ENCODE data around the gene ZNF408.

DNA sequence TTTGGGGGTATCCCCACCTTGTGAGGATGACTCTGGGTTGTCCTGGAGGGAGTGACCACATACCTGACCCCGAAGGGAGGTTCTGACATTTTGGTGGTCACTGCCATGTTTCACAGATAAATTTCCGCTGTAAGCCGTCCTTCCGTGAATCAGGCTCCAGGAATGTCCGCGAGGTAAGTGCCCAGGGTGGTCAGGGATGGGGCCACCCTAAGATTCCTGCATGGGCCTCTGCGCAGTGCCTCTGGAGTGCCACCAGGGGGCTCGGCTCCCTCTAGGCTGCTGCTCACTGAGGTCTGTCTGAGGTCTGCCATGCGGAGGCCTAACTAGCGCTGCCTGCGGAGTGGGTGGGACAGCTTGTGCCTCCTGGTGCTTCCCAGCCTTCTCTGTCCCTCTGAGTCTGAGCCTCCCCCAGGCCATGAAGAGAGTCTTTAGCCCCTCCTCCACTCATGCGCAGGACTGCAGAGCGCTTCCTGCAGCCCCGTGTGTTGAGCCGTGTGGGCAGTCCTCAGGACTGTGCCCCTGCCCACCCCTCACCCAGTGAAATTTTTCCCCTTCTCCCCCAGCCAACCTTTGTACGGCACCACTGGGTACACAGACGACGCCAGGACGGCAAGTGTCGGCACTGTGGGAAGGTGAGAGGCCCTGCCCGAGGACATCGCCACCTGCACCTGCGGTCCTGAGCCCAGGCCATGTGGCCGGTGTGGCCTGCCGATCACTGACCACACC, 11.9 kb upstream of the MDK start:
- PRO-cap = no peak

DNA sequence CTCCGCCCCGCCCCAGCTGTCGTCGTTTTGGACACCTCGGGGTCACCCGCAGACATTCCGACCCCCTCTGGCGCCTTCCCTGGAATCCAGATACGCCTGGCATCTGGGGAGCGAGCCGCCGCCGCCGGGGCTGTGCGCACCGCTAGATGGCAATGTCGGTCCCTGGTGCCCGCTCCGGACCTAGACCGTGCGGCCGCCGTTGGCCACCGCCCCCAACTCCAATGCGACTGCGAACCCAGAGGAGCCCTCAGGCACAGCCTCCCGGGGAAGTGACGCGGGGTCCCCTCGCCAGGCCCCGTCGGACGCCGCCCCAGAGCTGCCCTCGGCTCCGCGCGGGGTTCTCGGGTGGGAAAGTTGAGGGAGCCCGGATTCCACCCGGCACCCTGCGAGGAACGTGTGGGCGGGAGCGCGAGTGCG, 2.1 kb downstream of the CHRM4 start:
- PRO-cap = no peak

DNA sequence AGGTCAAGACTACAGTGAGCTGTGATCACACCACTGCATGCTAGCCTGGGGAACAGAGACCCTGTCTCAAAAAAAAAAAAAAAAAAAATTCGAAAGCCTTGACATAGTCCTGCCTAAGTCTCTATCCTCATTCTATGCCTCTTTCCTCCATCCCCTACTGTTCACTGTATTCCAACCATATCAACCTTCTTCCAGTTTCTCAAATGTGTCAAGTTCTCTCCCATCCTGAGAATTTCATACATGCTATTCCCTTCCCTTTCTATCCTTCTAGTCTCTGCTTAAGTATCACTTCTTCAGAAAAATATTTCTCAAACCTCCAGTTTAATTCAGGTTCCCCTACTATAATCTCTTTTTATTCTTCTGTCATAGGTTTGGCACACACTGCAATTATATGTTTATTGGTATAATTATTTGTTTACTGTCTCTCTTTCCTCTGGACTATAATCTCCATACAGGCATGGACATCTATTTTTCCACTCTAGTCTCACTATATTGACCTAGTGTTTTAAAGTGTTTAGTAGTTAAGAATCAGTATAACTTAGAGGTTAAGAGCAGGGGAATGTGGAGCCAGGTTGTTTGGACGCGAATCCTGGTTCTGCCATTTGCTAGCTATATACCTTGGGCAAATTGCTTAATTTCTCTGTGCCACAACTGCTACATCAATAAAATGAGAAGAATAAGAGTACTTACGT, 11.6 kb downstream of the AMBRA1 start:
- PRO-cap = no peak

GRCh38 chr11:46599440-46599802, 5.6 kb upstream of the AMBRA1 start:
- PRO-cap = no peak

DNA sequence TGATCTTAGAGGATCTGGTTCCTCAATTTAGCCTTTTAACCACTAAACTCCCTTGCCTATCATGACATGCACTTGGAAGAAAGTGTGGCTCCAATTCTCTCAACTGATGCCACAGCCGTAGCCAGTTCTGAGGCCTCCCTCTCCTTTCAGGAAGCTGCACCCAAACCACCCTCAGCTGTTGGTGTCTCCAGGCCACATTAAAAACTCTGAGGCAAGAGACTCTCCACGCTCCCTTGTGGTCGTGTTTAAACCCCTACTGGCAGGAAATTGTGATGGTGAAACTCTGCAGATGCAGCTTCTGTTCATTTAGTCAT, 29.5 kb downstream of the ARHGAP1 start:
- PRO-cap = no peak

DNA sequence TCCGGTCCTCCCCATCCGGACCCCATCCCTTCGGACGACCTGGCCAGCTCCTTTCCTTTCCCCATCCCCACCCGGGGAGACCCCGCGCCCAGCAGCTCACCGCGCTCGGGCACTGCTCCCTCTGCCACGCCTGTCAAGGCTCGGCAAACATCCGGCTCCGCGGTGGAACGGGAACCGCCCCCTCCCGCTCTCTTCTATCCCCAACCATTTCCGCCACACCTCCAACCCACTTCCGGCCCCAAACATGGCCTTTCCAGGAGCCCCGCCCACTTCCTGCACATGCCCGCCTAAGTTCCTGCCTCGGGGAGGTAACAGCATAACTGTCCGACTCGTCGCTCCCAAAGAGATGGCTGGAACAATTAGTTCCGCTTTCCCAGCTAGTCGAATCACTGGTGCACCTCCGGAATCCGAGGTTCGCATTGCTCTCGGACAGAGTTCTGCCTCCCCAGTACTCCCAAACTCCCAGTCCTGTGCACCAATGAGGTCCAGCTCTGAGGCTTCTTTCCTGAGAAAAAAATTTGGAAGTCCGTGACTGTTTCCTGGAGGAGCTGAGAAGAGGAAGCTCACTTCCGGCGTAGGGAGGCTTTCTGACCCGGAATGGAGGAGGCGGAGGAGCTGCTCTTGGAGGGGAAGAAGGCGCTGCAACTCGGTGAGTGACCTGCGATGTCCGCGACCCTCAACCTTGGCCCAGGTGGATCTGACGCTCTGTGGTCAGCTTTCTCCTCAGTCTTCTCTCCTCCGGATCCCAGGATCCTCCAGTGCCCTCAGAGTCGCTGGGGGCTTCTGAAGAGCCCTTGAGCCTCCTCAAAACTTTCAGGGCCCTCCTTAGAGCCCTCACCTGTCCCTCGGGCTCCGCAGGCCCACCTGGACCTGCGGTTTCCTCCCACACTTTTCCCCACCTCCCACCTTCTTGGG, at the start of gene ZNF408:
ZNF408 (plus strand) TSS at position 581 of the 915 bp plus-strand sequence.
- PRO-cap = bidirectional peak, plus-strand start at position 368 of the sequence, minus-strand start at position 123 of the sequence; unidirectional peak, plus-strand start at position 598 of the sequence

- PRO-cap = no peak
Observed at GRCh38 chr11:46826094-46827054, 19.7 kb downstream of the CKAP5 start.

GRCh38 chr11:47118867-47119367, 57.8 kb downstream of the ARFGAP2 start:
- PRO-cap = no peak

- PRO-cap = no peak
Observed at GRCh38 chr11:47154662-47155129, 22.0 kb downstream of the ARFGAP2 start.

DNA sequence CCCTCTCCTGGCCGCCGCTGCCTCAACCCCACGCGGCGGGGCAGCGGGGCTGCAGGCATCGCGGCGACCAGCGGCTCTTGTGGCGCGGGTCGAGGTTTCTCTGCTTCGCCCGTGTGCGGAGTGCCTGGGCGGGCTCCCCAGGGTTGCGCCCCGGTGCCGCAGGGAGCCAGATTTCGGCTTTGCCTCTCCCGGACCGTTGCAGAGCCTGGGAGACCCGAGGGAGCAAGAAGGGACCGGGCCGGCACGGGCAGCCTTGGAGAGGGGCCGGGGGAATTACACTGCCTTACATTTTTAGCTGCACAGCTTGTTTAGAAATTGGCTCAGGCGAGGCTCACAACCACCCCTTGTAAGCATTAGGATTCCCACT, 240 bp upstream of the PACSIN3 start:
- PRO-cap = bidirectional peak, plus-strand start at position 25 of the sequence, minus-strand start outside the sequence

DNA sequence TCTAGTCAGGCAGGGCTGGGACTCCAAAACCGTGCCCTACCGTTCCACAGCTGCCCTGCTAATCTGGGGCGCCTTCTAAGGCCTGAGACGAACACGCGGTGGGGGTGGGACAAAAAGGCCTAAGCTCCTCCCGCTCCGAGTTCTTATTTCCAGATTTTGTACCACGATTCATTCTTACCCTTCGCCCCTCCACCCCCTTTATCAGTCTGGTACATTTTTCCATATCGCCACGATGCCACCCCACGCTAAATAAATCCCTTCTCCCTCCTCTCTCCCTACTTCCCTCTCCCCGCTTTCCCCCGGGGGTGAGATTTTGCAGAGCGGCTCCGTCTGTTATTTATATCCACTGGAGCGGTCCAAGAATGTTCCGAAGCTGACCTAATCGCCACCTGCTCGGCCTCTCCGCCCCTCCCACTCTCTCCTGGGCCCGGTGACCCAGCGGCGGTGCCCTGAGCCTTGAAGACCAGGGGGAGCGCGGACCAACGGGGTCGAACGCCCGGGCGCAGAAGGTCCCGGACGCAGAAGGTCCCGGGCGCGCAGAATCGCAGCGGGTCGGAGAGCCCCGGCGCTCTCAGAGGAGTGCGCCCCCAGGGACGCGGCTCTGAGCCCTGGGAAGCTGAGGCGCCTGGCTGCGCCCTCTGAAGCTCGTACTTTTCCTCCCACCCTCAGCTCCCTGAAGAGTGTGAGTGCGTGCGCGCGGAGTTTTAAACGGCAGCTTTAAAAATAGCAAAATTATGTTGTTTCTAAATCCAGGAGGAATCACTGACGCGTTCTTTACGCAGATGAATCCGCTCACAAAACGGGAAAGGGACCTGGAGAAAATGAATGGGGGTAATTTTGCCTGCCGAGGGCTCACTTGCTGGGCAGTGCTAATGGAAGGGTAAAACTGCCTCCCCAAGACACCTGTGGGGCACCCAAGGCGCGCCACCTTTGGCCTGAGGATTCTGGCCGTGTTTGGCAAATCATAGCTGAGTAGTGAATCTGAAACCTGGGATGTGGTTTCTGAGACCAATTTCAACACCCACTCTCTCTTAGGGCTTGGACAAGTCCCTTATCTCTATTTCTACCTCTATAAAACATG, 1.0 kb upstream of the PACSIN3 start:
- PRO-cap = bidirectional peak, plus-strand start at position 824 of the sequence, minus-strand start at position 675 of the sequence

- PRO-cap = no peak
Observed at GRCh38 chr11:47244964-47246111, 3.3 kb downstream of the ACP2 start.

DNA sequence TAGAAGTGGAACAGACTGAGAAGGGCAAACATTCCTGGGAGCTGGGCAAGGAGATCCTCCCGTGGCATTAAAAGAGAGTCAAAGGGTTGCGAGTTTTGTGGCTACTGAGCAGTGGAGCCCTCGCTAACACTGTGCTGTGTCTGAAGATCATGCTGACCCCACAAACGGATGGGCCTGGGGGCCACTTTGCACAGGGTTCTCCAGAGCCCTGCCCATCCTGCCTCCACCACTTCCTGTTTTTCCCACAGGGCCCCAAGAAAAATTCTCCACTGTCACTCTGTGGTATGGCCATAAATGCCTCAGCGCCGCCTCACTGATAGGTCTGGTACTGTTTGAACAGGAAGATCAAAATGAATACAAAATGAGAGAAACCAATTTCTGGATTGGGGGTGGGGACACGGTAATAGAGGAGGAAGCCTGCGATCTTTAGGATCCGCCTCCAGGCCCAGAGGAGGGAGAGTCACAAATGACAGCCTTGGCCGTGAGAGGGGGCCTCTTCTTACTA, 11.0 kb downstream of the NR1H3 start:
- PRO-cap = bidirectional peak, plus-strand start outside the sequence, minus-strand start at position 324 of the sequence

GRCh38 chr11:47269264-47270505, 11.9 kb downstream of the NR1H3 start:
- PRO-cap = bidirectional peak, plus-strand start at chr11:47269390, minus-strand start at chr11:47269082; bidirectional peak, plus-strand start at chr11:47269671, minus-strand start at chr11:47269612; bidirectional peak, plus-strand start at chr11:47270133, minus-strand start at chr11:47269983

GRCh38 chr11:47270552-47271784, 13.2 kb downstream of the NR1H3 start:
- PRO-cap = unidirectional peak, minus-strand start at chr11:47270856; unidirectional peak, minus-strand start at chr11:47270881

DNA sequence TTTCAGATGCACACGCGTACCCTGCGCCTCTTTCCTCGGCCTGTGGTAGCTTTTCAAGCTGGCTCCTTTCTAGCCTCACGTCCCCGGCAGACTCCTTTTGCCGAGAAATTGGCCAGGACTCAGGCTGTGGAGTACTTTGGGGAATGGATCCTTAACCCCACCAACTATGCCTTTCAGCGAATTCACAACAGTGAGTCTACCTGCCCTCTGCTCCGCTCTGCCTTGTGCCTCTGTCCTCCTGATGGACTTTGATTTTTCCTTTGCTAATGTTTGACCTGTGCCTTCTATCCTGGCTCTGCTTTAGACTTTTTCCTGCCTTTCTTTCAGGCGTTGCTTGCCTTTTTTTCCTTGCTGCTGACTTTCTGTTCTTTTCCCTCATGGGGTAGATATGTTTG, 24.6 kb downstream of the NR1H3 start:
- PRO-cap = no peak

- PRO-cap = no peak
Observed at GRCh38 chr11:47292059-47292460, 34.3 kb downstream of the NR1H3 start.

DNA sequence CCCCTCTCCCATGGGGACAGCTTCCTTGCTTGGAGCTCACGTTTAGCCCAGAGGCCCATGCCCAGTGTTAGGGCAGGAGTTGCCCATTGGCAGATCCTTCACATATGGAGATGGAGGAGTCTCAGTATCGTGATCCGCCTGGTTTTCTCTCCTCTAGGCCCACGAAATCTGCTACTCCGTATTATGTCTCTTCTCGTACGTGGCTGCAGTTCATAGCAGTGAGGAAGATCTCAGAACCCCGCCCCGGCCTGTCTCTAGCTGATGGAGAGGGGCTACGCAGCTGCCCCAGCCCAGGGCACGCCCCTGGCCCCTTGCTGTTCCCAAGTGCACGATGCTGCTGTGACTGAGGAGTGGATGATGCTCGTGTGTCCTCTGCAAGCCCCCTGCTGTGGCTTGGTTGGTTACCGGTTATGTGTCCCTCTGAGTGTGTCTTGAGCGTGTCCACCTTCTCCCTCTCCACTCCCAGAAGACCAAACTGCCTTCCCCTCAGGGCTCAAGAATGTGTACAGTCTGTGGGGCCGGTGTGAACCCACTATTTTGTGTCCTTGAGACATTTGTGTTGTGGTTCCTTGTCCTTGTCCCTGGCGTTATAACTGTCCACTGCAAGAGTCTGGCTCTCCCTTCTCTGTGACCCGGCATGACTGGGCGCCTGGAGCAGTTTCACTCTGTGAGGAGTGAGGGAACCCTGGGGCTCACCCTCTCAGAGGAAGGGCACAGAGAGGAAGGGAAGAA, 23.4 kb downstream of the MYBPC3 start:
- PRO-cap = no peak

DNA sequence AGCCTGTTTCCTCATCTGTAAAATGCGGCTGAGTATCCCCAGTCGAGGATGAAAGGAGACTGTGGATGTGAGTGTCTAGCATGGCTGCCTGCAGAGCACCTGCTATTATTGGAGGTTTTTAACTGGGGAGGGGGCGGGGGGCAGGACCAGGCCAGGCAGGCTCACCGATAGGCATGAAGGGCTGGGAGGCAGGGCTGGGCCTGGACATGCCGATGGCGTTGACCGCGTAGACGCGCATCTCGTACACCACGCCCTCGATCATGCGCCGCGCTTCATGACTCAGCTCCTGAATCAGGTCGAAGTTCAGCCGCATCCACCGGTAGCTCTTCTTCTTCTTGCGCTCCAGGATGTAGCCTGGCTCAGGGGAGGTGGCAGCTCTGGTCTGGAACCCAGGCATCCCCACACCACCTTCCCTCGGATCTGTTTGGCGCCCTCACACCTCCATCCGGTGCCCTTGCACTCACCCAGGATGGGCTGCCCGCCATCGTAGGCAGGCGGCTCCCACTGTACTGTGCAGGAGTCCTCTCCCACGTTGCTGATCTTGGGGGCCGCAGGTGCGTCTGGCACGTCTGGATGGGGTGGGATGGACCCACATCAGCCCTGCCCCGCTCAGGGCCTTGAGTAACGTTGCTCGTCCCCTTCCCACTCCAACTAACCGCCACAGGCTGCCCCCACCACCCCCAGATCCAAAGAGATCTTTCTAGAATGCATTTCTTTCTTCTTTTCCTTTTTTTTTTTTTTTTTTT, 15.1 kb downstream of the MYBPC3 start:
- PRO-cap = no peak

DNA sequence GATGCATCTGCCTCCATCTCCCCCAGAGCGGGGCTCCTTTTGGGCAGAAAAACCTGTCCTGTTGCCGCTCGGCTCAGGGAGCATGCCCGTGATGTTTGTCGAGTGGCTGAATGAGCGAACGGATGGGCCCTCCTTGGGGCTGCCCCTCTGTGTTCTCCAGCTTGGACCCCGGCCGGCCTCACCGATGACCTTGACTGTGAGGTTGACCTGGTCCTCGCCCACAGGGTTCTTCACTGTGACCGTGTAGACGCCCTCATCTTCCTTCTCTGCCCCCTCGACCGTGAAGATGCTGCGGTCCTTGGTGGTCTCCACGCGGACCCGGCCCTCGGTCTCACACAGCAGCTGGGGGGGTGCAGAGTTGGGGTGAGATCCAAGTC, 14.2 kb downstream of the MYBPC3 start:
- PRO-cap = no peak

Data from vermiform appendix (tissue), 1 donor.